GM06990 (cell line): Measurements from ENCODE around the gene TP63.

DNA sequence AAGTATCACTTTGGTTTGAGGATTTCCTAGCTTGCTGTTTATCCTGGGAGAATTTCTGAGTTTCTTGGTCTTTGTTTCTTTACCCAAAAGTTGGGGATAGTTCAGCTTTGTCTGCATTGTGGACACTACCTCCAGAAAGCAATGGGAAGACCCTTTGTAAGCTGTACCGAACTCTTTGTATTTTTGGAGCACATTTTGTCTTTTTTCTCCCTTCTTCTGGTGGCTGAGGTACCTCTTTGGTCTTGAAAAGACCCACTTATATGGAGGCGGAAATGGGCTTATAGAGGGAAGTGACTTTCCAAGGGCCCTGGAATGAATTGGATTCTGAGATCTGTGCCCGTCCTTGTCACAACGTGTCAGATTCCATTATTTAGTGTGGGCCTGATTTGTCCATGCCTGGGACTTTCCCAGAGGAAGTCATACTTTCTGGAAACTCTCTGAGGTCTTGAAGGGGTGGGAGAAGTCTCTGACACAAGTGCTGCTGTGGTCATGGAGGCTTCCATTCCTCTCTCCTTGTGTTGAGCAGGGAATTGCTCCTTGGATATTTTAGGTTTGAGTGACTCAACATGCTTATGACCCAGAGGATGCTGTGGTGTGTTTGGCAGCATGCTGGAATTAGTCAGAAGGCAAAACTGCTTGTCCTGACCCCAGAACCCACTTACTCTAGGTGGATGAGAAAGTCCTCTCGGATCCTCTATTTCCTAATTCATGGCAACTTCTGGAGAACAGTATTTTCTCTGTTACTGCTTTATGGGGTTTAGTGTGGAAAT lies 132.0 kb downstream of the LPP start:
- RRBS, result no CpG with 5 or more reads among the region's 5 CpGs

DNA sequence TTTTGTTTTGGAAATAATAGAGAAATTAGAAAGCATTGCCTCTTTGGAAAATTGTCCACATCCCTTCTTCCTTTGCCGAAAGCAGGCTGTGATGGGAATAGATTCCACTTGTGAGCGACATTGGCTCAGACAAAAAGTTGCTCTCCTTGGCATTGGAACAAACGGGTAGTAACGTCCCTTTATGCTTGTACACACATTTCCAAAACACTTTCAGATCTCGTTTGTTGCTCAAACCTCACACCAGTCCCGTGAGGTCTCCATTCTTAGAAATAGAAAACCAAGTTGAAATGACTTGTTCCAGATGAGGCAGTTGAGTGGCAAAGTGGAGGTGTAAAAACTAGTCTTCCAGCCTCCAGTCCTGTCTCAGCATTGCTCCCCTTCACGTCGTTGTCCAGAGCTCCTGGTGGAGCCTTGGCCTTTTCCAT lies 134.2 kb downstream of the LPP start:
- RRBS, result no CpG with 5 or more reads among the region's 8 CpGs

- RRBS, result no CpG with 5 or more reads among the region's 16 CpGs
Observed at GRCh38 chr3:188362085-188362963, 208.4 kb downstream of the LPP start.

GRCh38 chr3:188524591-188524812 lies 370.5 kb downstream of the LPP start:
- RRBS, result no CpG with 5 or more reads among the region's 4 CpGs

GRCh38 chr3:188597570-188598195 lies 443.7 kb downstream of the LPP start:
- RRBS, result no CpG with 5 or more reads among the region's 4 CpGs

DNA sequence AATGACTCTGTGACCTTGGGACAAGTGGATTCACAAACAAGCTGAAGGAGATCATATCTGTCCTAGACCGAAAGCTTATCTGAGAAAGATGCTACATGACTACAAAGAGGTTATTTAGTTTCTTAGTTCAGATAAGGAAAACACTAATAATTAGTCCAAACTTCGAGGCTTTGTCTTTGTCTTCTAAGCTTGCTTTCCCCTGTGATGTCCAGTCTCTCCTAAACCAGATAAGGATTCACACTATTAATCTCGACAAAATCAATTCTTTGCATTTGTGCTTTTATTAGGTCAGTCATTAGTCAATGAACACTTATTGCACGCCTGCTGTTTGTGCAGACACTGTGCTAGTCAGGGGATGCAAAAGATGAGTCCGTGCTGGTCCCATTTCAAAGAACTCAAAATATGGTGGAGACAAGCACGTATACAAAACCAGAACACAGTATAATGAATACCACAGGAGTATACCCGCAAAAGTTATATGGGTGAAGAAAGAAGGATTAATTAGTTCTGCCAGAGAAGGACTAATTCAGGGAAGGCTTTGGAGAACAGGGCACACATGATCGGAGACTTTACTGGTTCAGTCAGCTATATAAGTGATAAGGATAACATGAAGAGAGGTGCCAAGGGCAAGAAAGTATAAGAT lies 325.9 kb upstream of the TPRG1 start:
- RRBS, result no CpG with 5 or more reads among the region's 8 CpGs

DNA sequence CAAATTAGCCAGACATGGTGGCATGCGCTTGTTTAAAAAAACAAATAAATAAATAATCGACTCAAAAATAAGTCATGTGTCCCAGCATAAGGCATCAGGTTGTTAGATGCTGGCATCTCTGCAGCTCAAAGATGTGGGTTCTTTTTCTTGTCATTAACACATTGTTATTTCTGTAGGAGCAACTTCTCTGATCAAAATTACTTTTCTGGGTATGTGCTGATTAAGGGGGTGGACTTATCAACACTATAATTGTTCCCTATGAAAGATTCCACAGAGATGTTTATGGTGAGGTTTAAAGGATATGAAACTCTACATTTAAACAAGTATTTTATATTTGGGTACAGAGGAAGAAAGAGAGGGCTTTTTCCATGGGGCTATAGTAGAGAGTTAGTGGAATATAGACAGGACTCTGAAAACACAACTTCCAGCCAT lies 294.0 kb upstream of the TPRG1 start:
- RRBS, result no CpG with 5 or more reads among the region's 2 CpGs

- RRBS, result no CpG with 5 or more reads among the region's 5 CpGs
Observed at GRCh38 chr3:189229219-189229903, 57.6 kb downstream of the TPRG1 start.

DNA sequence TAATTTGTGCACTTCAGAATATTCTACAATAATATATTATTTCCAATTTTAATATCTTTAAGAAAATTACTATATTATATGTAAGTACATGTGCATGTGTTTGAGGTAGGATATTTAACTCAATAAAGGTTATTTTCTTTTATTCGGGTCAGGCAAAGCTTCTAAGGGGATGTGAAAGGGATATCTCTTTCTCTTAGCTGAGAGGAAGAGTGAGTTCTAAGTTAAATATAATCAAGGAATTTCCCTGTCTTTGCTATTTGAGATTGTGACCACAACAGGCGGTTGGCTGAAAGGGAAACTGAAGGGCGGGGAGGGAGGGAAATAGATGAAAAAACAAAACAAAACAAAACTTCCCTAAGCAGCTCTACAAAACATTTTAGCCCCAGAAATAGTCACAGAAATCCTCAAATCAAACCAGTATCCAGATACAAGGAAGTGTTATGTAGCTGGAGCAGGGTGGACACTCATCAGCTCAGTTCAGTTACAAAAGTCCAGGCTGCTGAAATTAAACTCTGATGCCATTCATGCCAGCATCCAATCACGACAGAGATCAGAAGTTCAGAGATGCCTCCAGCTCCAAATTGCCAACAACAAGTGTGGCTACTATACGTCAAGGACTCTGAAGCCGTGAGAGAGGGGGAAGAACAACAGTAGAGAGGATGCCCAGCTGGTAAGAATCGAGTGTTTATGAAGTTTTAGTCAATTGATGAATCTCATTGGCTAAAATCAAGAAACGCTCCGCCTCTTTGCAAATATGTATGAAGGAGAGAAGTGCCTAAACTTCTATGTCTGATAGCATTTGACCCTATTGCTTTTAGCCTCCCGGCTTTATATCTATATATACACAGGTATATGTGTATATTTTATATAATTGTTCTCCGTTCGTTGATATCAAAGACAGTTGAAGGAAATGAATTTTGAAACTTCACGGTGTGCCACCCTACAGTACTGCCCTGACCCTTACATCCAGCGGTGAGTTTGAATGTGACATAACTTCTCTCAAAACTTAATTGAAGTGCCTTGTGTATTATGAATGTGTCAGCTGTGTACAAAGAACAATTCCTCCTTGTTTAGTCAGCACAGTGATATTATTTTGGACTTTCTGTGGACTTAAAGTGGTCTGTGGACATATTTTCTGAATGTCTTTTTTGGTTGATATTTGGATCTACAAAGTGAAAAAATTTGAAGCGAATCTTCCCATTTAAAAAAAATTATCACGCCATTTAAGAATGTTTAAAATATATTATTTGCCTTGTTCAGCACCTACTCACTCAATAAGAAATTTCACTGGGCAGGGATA lies at the start of gene TP63:
Gene TP63, plus strand, starts transcription at position 784 of the 1,300 bp plus-strand sequence.
- RRBS, result no CpG with 5 or more reads among the region's 16 CpGs

DNA sequence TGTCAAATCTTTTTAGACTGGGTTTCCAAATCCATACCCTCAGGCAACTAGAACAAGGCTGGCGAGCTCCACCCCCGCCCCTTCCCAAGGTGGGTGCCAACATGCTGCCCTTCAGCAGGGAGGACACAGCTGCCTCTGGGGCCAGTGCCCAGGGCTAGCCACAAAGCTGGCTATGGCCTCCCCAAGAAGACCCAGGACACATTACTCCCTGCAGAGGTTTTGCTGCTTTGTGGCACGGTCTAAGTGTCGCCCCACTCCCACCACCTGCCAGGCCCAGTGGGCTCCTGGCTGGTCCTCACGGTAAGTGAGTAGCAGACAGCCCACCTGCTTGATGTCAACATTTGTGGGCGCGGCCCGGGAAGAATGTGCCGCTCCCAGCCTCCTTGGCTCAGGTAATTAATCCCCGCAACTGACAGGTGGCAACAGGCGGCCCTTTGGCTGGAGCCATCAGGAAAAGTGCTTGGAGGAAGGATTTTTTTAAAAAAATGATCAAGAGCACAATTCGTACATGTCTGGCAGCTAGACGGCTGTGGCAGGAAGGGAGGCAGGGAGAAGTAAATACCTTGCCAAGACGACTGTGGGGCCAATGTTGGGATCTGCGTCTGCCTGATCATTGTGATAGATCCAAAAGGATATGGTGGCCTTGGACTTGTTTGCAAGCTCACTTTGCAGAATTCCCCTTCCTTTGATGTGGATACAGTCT lies 212.0 kb downstream of the TP63 start:
- RRBS, result no CpG with 5 or more reads among the region's 15 CpGs

DNA sequence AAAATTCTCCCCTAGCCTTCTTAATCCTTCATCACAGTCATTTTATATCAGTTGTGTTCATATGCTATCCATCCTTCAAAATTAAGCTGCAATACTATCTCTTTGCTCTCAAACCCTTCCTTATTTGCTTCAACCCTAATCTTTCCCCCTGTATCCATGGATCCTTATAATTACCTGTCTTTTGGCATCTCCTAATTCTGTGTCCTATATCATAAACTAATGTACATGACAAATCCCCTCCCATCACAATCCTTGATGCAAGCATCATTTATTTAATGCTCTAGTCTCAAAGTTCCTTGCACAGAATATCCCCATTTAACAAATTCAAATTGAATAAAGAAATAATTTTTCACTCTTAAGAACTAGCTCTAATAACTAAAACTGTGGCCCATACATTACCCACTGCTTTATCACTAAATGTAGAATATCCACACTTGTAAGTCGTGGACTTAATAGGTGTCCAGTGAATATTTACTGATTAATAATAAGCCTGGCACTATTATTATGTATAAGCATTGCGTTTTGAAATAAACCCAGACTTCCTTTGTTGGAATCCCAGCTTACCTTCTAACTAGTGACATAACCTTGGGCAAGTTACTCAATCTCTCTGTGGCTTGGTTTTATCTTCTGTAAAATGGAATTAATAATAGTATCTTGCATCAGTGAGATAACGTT lies 58.5 kb downstream of the P3H2 start:
- RRBS, result no CpG with 5 or more reads among the region's 3 CpGs

GRCh38 chr3:190155609-190156381 lies 35.1 kb upstream of the P3H2 start:
- RRBS, result no CpG with 5 or more reads among the region's 7 CpGs

DNA sequence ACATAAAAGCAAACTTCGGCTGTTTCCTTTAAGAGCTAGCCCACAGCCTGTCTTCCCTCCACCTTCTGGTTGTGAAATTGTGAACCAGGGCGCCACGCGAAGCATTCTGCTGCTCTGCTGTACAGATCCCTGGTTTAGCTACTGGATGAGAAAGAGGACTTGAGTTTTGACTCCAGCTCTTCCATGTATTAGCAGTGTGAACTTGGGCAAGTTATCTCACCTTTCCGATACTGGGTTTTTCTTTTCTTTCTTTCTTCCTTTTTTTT lies 1.0 kb downstream of the IL1RAP start:
- RRBS, result no CpG with 5 or more reads among the region's 5 CpGs

- RRBS, result no CpG with 5 or more reads among the region's 11 CpGs
Observed at GRCh38 chr3:190560329-190561020, 46.6 kb downstream of the IL1RAP start.

- RRBS, result no CpG with 5 or more reads among the region's 4 CpGs
Observed at GRCh38 chr3:190575448-190575933, 61.6 kb downstream of the IL1RAP start.

GRCh38 chr3:190591098-190591507 lies 77.2 kb downstream of the IL1RAP start:
- RRBS, result no CpG with 5 or more reads among the region's 6 CpGs

DNA sequence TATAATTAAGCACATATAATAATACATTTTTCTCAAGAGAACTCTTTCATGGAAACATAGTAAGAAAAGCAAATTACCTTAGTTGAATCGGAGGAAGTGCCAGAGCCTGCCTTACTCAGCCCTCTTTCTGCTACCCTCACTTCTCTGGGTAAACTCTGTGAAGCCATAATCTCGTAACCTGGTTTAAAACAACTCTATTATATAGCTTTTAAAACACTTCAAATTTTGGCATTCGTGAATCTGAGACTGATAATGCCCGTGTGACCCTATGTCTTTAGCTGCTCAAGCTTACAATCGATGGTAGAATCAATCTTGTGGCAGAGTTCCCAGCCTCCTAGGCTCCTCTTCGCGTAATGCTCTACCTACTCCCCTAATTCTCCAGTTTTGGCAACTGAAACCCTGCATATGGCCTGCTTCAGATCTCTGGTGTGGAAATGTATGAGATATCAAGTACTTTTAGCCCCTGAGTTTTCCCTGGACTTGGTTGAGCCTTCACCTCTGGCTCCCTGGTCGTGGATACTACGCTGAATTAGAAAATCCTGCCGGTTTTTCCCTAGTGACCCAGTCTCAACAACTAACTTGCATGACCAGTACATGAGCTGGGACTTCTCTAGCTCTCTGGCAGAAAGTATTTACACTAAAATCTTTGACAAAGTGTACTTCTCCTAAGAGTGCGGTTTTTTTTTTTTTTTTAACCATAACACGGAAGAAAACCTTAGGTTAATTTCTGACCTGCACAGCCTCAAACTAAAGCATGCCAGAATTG lies 165.9 kb downstream of the GMNC start:
- RRBS, result no CpG with 5 or more reads among the region's 12 CpGs

DNA sequence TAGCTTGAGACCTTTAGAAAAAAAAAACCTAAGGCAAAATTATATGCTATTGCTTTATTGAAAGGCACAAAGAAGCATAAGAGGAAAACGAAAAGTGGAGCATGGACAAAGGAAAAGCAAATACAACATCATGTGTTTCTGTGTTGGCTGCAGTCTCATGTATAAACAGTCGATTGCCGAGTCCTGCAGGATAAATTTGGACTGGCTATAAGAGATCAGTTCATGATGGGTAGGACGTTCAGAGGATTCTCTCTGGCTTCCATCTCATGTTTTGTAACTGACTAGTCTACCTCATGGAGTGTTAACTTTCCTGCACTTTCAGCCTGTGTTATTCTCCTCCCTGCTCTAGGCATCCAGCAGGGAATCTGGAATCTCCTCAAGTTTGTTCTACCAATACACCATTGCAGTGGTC lies 21.8 kb upstream of the CCDC50 start:
- RRBS, result no CpG with 5 or more reads among the region's 4 CpGs

- RRBS, result no CpG with 5 or more reads among the region's 14 CpGs
Observed at GRCh38 chr3:191329920-191330308, 412 bp downstream of the UTS2B start.

GRCh38 chr3:191366751-191367191 lies 36.4 kb upstream of the UTS2B start:
- RRBS, result no CpG with 5 or more reads among the region's 2 CpGs